A673 (cell line): Measurements from ENCODE around the genes SPIC and PAH.

- PRO-cap: no peak
These were observed 10.5 kb upstream of the ACTR6 start for GRCh38 chr12:100190057-100190568.

DNA sequence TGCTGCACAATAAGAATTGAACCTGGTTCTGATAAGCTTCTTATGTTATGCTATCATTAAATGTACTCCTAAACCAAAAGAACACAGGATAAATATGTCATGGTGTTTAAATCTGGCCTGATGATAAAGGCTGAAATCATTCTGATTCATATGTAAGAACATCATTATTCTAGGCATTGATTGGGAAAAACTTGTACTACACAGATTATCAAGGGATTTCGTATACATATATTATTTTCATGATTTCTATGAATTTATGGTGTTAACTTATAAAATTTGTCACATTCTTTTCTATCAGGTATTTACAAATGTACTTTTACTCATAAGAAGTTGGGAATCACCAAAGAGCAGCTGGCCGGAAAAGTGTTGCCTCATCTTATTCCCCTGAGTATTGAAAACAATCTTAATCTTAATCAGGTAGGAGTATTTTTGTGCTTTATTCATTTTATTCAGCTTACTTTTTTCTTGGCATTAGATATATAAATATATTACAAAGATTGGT, 27.9 kb upstream of the SLC17A8 start:
- PRO-cap: no peak

DNA sequence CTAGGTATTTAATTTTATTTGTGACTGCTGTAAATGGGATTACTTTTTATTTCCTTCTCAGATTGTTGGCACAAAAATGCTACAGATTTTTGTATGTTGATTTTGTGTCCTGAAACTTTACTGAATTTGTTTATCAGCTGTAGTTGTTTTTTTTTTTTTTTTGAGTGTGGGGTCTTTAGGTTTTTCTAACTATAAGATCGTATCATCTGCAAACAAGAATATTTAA, 30.8 kb downstream of the GAS2L3 start:
- PRO-cap: no peak

DNA sequence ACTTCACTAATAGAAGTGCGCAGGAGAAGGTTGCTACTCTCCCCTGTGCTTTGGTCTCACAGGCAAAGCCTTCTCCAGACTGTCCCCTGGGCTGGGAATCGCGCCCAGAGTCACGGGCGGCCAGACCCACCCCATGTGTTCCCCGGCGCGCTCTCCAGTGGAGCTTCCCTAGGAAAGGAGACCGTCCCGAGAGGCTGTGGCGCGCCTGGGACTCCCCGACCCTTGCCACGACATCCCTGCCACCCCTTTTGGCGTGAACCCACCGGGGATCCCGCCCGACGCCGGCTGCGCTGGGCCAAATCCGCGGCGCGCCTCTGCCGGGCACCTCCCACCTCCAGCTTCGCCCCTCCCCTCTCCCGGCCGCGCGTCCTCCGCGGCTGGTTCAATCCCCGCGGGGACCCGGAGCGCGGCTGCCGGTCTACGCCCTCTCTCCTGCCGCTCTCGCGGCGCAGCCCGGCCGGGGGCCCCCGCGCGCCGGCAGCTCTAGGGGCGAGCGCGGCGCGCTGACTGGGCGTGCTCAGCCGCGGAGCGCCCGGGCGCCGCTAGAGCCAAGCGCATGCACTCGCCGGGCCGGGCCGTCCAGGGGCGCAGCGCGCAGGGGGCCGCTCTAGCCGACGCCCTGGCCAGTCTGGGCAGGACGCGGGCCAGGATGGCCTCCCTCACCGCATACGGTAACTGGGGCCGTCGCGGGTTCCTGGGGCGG, 77.5 kb upstream of the ANO4 start:
- PRO-cap: bidirectional peak, plus-strand start at position 385 of the sequence, minus-strand start at position 299 of the sequence

- PRO-cap: no peak
These were observed 5.1 kb downstream of the SLC5A8 start for GRCh38 chr12:101204859-101205378.

DNA sequence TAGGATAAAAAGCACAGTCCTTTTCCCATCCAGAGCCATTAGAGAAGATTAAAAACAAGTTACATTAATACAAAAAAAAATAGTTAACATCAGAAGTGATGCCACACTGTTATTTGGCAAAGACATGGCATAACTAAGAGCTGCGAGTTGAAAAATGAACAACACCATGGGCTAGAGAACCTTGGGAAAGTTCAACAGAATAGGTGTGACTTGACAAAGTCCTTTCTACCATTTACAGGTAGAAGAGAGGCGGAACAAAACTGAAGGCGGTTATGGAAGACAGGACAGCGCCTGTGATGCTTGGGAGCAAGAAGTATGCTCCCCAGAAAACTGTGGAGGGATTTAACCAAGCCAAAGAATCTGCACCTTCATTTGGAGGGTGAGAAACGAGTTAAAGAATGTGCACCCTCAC, 995 bp downstream of the ARL1 start:
- PRO-cap: no peak

- PRO-cap: no peak
These were observed at the start of gene SPIC for GRCh38 chr12:101474992-101475681. SPIC (plus strand) TSS chr12:101475336.

GRCh38 chr12:101608351-101608844, 13.6 kb downstream of the MYBPC1 start:
- PRO-cap: no peak

DNA sequence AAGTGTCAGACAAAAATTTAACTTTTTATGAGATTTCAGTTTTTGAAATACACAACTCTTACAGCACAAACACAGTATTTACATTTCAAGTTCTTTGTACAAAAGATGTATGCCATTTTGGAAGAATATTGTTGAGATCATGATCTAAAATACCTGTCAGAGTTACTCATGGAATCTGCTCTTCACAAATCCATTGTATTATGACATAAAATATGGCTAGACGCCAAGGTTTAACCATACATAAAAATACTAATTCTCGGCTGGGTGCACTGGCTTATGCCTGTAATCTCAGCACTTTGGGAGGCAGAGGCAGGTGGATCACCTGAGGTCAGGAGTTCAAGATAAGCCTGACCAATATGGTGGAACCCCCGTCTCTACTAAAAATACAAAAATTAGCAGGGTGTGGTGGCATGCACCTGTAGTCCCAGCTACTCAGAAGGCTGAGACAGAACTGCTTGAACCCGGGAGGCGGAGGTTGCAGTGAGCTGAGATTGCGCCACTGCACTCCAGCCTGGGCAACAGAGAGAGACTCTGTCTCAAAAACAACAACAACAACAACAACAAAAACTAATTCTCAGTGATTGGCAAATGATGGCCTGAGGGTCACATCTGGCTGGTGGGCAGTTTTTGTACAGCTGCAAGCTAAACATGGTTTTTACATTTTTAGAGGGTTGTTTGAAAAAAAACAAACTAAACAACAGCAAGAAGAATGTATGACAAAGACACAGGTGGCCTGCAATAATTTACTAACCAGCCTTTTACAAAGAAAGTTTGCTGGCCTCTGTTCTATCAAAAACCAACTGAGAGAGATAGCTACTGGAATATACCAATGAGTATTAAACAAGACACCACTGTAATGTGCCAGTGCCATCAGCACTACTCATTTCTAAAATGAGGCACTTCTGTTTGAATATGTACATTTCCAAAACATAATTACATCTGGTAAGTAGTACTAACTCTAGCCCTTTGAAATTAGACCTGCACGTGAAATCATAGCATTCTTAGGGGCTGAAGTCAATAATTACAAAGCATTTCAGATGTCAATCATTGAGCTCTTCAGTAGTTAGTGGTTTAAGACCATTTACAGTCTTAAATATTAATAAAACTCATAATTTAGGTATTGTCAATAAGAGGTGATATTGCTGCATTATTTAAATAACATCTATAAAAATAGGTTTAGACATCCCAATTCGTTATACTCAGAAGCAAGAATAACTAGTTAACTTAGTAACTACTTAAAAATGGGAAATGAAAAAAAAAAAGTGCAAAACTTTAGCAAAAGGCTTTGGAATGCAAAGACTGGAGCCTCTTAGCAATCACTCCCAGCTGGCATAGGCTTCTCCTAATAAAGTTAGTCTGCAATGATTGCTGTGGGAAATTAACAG, 6.7 kb upstream of the SYCP3 start:
- PRO-cap: no peak

- PRO-cap: no peak
These were observed 8.9 kb upstream of the SYCP3 start for GRCh38 chr12:101747849-101748849.

DNA sequence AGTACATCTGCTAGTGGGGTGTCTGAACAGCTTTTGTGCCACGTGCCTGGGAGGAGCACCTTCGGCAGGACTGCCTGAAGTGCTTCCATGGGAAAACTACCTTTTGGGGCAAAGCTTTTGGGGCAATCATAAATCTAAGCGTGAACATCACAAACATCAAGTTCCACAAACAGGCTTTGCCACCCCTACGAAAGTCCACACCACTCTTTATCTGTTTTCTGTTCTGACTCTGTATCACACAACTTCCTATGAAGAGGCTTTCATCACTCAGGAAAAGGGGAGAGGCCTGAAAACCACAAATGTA, 32.6 kb upstream of the SYCP3 start:
- PRO-cap: no peak

DNA sequence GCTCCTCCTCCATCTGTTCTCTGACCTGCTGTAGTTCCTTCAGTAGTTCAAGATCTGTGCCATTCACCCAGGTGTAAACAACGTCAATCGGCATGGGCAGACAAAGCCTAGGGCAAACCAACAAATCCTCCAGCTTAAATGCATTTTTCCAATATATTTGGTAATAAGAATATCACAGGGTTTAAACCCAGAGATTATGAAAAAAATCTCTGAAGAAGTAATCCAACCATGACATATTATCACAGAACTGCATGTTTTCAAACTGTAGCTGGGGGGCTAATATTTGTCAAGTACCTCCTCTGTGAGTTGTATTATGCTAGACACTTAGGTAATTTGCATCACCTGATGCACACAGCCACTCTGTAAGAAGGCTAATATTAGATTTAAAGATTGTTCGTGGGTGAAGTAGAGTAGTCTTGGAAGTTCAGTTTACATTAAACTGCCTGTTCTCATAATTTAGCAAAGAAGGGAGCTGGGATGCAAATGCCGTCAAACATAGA, 40.8 kb downstream of the GNPTAB start:
- PRO-cap: no peak

DNA sequence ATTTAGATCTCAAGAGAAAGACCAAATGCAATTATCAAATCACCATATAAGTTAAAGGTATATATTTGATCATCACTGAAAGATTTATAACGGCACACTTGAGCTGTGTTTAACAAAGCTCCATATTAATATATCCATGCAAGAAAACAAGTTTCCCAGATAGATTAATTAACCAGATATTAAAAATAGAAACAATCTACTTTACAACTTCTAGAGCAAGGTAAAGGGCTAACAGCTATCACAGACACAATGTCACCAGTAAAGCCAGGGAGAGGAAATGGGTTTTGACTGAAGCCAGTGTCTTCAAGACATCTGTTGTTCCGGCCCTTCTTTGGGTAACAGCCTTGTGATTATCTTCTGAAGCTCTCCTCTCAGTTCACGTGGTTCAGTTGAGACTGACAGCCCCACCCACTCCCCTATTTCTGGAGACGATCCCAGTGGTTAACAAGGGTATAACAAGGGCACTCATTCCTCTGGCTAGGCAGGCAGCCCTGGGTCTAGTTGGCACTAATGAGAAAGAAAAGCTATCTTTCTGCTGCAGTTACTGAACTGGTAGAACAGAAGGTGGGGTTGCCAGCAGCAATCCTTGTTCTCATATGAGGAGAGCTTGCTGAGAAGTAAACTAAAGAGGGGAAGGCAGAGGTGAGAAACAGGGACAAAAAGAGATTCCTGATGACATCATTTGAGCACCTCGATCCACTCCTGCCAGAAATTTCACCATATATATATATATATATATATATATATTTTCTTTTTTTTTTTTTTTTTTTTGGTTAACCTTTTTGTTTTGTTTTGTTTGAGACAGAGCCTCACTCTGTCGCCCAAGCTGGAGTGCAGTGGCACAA, 6.8 kb downstream of the GNPTAB start:
- PRO-cap: no peak

- PRO-cap: bidirectional peak, plus-strand start at chr12:101877061, minus-strand start at chr12:101876887
These were observed 690 bp upstream of the DRAM1 start for GRCh38 chr12:101876700-101877080.

- PRO-cap: no peak
These were observed 22.9 kb downstream of the PARPBP start for GRCh38 chr12:102142911-102143335.

GRCh38 chr12:102425211-102425633, 55.1 kb downstream of the IGF1 start:
- PRO-cap: no peak

DNA sequence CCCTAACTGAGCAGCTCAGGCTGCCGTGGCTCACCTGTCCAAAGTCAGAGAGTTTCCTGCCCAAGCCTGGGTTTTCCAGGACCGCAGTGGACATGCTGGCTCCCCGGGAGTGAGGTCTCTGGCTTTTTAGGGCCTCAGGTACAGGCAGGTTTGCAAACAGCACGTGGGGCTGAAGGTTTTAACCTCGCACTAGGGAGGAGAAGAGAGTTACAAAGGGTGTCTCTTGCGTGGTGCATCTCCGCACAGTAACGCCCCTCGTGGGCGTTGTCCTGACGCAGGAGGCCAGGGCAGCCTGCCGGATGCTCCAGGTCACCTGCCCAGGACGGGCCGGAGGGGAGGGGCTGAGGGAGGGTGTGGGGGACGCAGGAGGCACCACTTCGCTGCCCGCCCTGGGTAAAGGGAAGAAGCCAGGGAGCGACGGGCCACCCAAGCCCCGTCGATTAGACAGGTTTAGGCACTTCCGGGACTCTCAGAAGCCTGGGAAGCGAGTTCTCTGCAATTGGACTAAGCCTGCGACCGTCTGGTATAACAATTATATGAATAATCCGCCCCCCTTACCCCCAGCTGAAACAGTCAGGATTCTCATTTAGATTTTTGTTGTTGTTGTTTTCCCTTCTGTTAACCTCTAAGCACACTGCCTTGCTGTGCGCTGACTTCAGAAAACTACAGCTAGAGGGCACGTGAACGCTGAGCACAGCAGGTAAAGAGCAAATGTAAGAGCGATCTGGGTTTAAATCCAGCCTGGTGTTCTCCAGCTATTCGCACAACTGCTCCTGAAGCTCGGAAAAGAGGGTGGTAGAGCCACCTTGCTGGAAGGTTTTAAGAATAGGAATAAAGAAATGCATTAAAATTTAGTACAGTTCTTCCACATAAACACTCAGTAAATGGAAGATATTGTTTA, at the start of gene PAH:
PAH (minus strand) TSS at position 208 of the 901 bp plus-strand sequence.
- PRO-cap: no peak

DNA sequence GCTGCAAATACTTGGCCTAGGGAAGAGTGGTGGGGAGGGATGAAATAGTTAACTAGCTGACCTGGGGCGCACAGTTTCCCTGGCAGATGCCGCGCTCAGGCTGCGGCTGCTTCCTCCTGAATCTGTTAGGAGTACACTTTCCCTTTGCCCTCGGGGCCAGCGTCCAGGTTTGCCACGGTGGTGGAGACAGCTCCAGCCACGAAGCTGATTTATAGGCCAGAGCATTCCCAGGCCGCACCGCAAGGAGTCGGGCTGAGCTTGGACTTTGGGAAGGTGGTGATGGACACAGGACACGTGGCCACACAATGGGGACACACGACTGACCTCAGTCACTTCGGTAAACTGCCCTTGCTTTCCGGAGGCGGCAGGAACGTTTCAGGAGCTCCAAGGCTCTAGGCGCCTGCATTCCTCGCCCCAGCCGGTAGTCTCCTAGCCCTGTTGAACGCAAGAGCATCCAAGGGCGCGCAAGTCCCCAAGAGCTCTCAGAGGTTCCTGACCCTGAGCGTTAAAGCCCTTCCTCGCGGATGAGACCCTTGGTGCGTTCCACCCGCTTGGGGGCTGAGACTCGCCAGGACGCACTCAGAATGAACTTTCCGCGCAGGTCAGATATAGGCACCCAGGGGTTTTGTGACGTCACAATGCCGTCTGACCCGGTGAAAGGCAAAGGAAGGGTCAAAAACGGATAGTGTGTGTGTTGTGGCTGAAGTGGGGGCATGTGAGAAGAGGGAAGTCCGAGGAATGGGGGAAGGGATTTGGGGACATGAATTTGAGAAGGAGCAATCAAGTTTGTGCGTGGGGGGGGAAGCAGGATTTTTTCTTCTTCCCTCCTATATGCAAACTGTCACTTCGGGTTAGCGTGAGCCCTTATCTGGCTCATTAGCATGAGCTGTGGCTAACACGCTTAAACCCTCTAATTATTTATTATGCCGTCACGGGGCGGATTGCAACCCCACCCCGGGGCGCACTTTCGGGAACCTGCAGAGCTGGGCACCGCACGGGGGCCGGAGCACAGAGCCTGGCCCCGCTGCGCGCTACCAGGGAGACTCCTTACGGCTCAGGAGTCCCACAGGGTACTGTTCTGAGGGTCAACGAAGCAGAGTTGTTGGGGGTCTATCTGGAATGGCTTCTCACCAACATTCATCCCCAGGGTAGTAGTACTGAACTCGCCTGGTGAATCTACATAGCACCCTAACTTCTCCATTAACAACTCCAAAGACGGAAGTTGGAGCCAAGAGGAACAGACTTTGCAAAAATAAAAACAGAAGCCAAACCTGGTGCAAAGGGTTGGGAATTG, 6.8 kb upstream of the ASCL1 start:
- PRO-cap: no peak

- PRO-cap: no peak
These were observed 157.1 kb downstream of the ASCL1 start for GRCh38 chr12:103114608-103114966.

- PRO-cap: no peak
These were observed 157.5 kb downstream of the ASCL1 start for GRCh38 chr12:103114967-103115306.